Camera-type eye (tissue), 1 donor: ENCODE data around the genes CYLC2 and OR13C3.

DNA sequence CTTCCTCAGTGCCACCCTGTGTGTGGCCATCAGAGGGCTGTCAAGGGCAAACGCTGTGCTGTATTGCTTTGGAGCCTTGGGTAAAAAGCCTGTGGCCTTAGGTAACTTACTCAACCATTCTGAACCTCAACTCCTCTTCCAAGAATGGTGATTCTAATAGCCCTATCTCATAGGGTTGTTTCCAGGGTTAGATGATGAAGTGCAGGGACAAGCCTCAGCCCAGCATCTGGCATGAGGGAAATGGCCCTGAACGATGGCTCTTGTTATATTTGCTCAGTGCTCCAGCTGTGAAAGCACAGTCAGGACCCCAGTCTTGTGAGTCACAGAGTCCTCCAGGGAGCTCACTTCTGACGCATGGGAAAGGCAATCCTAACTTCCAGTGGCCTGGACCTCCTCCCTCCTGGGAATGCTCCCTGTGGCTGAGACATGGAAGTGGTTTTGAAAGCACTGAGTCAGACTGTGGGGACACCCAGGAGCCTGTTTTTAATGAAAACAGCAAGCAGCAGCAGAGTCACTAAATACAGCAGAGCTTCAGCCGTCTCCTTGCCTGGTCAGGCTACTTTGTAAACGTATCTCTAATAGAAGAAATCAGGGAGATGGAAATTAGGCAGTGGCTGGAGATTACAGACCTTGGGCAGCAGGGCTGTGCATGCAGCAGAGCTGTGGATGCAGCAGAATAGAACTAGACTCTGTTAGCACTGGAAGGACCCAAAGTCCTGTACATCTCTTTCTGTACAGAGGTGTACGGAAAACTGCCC lies 45.9 kb downstream of the COL15A1 start:
- RAMPAGE, long total RNA = no peak

- RAMPAGE, long total RNA = no peak
These were observed 76.1 kb downstream of the COL15A1 start for GRCh38 chr9:99019704-99020268.

DNA sequence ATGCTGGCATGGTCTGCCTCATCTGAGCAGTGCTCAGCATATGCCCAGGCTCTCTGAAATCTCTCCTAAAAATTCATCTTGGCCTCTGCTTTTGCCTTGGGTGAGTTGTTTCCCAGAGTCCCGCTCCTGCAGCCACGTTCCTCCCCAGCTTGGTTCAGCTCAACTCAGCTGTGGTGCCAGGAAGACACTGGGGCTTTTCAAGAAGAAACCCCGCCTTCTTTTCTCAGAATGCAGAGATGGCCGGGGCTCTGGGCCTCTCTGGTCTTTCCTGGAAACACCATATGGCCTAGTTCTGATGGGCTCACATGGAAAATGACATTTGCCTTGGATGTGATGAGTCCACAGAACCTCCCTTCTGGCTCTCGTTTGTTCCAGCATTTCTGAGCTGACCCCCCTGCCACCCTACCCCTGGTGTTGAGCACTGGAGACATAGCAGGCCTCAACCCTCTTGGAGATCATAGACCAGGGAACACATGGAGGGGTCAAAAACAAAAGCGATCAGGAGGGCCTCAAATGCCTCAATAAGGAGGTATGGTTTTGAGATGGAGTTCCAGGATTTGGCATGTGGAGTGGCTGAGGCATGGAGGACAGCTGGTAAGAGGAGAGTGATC lies 12.0 kb upstream of the TGFBR1 start:
- RAMPAGE, long total RNA = no peak

- RAMPAGE, long total RNA = no peak
These were observed 2.7 kb downstream of the TGFBR1 start for GRCh38 chr9:99107599-99108031.

GRCh38 chr9:99121534-99122167 lies 16.7 kb downstream of the TGFBR1 start:
- RAMPAGE, long total RNA = no peak

GRCh38 chr9:99181675-99182202 lies 40.0 kb downstream of the ALG2 start:
- RAMPAGE, long total RNA = no peak

DNA sequence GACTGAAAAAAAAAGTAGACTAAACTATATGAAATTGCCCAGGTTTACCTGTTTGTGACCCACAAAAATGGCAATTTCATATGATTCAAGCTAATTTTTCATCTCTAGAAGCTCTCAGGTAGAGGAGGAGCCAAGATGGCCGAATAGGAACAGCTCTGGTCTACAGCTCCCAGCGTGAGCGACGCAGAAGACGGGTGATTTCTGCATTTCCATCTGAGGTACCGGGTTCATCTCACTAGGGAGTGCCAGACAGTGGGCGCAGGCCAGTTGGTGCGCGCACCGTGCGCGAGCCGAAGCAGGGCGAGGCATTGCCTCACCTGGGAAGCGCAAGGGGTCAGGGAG lies 276.5 kb downstream of the SEC61B start:
- RAMPAGE, long total RNA = no peak

DNA sequence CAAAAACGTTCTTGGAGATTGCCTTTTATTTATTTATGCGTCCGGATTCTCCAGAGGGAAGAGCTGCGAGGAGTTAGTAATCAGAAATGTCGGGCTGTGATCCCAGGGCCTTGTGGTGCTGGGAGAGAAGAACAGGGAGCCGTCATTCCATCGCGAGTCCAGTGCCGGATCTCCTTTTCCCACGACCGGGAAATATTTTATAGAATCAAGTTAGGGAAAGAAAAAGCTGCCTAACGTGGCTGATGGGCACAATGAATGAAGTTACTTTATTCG lies 1.6 kb downstream of the NR4A3 start:
- RAMPAGE, long total RNA = no peak

- RAMPAGE, long total RNA = no peak
These were observed 96.1 kb downstream of the STX17 start for GRCh38 chr9:100002570-100002894.

GRCh38 chr9:101437817-101438402 lies 2.3 kb upstream of the ALDOB start:
- RAMPAGE, long total RNA = no peak

GRCh38 chr9:101487540-101488003 lies 599 bp upstream of the PGAP4 start:
- RAMPAGE, long total RNA = no peak

DNA sequence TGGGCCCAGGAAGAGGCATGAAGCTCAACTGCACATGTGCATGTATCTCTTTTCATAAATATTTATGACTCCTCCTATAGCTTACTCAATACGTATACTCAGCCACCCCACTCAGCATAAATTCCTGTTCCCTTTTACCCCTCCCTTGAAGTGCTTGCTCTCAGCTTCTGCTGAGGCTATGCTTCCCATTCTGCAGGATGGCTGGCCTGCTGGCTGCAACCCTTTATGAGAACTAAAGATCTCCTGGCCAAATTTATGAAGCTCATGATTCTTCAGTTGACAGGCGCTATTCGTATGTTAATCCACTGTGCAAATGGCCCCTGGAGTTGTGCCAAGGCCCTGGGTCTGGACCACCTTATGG lies 14.7 kb downstream of the PPP3R2 start:
- RAMPAGE, long total RNA = no peak

GRCh38 chr9:102995152-102995561 lies at the start of gene CYLC2:
CYLC2 (plus strand) TSS chr9:102995333.
- RAMPAGE, long total RNA = no peak

DNA sequence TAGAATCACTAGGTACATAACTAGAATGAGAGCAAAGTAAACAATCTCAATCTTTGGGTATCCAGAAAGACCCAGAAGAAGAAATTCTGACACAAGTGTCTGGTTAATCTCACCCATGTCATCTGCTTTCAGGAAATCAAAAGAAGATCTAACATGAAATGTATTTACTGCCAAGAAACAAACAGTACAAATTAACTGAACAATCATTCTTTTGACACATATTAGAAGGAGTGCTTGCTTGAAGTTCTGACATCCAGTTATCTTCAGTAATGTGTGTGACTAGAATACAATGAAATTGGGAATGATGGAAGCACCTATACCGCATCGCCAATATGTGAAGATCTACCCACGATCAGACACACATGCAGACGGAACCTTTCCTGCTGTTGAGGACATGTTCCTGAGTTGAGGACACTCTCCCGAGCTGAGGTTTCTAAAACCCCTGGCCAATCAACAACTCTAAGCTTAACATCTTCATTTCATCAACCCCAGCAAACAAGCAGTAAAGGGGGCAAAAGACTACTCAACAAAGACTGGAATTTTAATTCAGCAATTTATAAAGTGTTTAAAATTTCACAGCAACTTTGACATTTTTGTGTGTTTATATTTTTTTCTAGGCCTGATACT lies at the start of gene OR13C3:
TSS of gene OR13C3 (minus strand) at position 250 of the 627 bp plus-strand sequence.
- RAMPAGE, long total RNA = no peak

DNA sequence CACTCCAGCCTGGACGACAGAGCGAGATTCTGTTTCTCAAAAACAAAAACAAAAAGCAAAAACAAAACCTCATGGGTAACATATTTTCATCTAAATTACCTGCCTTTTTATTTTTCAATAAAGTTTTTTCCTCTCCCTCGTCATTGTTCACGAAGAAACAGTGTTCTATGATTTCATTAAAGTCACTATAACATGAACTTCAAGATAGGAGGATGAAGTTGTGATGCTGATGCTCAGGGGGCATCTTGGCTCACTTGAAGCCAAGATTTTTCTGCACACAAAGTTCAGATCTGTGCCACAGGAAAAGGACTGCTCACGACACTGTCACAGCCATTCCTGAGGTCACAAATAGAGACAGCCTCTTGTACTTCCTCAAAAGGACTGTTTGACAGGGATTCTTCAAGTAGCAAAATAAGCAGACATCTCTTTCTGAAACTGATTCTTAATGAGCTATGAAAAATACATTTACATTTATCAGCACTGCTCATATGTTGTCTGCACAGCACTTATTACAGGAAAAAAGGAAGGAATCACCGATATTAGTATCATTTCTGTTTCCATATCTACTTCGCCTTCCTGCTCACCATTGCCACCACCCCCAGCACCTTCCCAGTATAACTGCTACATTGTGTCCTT lies 16.2 kb downstream of the NIPSNAP3B start:
- RAMPAGE, long total RNA = no peak

DNA sequence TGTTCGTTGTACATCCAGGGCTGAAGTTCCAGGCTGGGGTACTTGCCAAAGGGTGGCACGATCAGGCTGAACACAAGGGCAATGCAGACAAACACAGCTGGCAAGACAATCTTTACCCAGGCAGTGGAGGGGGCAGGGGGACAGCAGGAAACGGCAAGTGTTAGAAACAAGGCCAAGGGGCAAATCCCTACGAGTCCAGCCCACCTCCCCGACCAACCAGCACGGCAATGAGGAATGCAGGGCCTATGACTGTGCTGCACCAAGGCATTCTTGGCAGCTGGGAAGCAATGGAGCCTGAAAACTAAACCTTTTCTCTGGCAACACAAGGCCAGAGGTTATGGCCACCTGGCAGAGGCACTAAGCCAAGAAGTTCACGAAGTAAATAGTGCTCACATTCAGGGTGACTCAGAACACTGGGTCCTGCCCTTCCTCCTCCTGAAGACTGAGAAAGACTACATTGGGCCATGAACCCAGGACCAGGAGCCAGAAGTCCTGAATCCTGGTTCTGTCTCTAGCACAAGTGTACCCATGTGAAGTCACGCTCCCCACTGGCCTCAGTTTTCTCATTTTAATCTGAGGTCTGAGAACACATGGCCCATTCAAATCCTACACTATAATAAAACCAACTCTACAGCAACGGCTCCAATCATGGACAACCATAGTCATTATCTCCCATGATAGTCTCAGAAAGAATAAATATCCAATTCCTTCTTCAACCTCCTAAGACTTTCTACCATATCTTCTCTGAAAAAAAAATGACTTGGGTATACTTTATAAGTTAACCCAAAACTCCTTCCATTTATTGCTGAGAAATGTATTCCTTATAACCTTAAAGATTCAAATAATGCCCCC lies 47.1 kb downstream of the NIPSNAP3B start:
- RAMPAGE, long total RNA = no peak

DNA sequence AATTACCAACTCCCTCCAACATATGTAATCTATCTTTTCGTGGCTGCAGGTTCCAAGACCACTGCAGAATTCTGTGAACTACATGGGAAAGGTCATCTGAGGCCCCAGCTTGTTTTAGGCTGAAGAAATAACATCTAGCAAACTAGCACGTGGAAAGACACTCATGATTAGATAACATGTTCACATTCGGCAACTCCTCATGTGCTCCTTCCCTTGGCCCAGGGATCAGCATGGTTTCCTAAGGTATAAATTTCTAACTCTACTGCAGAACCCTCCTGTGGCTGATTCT lies 58.2 kb downstream of the NIPSNAP3B start:
- RAMPAGE, long total RNA = no peak

DNA sequence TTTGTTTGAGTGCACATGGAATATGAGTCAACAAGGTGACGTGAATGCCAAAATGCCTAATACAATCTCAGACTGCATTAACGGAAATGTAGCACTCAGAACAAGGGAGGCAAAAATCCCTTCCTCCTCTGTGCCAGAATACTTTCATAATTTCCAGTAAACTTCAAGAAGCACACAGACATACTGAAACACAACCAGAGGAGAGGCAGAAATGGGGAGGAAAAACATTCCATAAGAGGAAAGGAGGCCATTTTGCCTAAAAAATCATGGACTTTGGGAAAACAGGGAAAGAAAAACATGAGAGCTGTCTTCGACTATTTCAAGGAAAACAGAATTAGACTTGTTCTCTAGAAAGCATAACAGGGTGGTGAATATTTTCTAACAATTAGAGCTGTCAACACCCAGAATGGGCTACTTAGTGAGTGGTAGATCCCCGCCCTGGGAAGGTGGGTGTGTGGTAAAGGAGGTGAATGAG lies 48.2 kb downstream of the ABCA1 start:
- RAMPAGE, long total RNA = no peak

- RAMPAGE, long total RNA = no peak
These were observed 15.2 kb downstream of the ABCA1 start for GRCh38 chr9:104912531-104913425.

DNA sequence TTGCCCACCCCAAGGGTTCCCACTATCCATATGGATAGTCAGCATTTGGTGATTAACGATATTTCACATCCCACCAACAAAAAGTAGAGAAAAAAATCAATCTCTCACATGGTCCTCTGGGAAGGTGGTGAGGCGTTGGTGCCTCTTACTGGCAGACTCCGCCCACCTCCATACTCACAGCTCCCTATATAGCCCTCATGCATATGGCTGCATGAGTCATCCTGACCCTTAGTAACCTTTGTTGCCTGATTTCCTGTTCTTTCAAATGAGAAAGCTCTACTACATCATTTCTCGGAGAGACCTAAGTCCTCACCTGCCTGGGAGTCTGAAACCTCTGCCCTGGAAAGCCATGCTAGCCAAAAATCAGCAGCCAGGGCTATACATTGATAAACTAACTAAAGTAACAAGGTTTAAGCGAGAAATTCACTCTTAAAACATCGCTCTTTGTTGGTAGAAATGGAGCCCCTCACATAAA lies 33.3 kb upstream of the ABCA1 start:
- RAMPAGE, long total RNA = no peak